Endodermal cell (in vitro differentiated cells): ENCODE data around the gene DSG3.

DNA sequence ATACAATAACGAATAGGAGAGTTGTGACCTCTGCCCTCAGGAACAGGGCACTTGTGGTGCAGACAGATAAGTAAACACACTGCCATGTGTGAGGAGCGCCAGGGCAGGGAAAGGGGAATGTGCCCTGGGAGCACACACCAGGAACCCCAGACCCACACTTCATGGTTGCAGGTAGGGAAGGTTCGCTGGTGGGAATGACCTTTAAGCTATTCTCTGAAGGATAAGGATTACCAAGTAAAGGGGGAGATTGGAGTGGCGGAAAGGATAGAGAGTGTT, 42.2 kb upstream of the DSC1 start:
- PRO-cap, result no peak

DNA sequence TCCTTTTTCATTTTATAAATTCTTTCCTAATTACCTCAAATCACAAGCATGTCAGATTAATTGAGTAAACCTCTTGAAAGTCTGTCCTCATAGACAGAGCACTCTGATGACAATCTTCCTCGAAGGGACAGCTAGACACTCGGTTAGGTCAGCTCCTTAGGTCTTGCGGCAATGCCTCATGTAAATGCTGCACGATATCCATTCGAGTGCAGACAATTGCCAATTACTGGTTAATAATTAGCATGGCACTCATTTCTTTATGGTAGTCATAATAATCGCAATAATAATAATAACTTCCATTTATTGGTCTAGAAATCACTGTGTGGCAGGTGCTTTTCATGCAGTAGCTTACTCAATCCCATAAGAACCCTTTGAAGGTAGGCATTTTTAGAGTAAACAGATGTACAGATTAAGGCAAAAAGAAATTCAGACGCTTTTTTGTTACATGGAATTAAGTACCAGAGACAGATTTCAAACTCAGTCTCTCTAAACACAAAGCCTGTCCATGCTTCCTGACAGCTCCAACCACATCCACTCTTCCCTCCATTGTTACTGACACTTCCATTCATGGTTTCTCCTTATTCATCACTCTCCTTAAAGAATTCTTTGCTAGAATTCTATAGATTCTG, 44.8 kb upstream of the DSC1 start:
- PRO-cap, result no peak

DNA sequence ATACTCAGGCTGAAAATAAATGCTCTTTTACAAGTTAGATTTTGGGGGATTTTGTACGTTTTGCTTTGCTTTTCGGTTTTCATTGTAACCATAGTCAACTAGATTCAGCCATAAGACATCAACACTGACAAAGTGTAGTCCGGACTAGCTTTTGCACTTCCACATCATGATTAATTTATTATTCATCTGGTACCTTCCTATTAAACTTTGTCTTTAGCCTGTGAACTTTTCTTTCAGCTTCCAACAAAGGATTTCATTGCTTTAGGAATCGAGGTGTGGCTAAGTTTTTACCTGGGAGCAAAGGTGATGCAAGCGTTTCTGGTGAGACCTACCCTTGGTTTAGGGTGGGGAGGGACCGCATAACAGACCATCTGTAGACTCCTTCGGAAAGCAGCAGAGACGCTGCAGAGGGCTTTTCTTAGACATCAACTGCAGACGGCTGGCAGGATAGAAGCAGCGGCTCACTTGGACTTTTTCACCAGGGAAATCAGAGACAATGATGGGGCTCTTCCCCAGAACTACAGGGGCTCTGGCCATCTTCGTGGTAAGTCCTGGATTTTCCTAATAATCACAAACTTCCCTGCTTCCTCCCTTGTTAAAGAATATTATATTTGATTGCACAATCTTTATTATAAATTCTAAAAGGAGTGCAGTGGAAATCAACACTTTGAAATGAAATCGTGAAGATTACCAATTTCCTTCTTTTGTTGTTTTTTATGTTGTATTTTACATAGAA, at the start of gene DSG3:
Gene DSG3 (plus strand): TSS at position 360 of the 736 bp plus-strand sequence.
- PRO-cap, result no peak

DNA sequence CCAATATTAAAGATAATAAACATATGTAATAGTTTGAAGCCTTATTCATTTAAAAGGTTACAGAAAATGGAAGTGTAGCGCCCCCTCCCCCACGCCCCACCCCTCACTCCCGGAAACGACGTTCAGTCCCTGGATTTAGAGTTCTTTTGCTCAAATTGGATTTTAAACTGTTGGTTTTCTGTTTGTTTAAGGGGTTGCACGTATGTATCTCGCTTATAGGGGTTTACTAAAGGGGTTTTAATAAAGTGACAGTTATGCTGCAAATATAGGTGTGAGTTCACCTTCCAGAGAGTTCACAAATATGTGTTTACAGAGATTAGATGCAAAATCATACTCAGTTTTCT, 904 bp downstream of the DSG2 start:
- PRO-cap, result no peak

GRCh38 chr18:31513348-31514295, 15.6 kb downstream of the DSG2 start:
- PRO-cap, result no peak

DNA sequence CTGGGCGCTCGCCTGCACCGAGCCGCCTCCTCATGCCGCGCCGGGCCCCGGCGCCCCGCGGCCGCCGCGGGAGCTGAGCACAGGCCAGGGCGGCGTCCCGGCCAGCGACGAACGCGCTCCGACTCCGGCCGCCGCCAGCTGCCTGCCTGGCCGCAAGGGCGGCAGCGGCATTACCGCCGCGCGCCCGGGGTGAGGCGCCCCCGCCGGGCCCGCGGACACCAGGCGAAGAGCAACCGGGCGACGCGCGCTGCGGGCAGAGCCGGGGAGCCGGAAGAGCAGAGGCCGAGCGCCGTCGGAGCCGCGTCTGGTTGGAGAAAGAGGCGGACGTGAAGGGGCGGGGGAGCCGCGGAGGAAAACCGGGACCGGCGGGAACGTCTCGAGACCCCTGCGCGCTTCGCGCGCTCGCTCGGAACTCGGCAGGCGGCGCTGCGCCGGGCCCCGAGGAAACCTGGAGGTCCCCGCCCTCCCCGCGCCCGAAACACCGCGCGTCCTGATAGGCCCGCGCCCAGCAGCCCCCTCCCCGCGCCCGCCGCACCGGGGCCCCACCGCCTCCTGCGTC, 752 bp upstream of the B4GALT6 start:
- PRO-cap, result bidirectional peak, plus-strand start at position 256 of the sequence, minus-strand start at position 160 of the sequence; bidirectional peak, plus-strand start at position 292 of the sequence, minus-strand start at position 310 of the sequence; bidirectional peak, plus-strand start outside the sequence, minus-strand start at position 415 of the sequence

GRCh38 chr18:31941903-31942259, 1.0 kb downstream of the TRAPPC8 start:
- PRO-cap, result no peak

- PRO-cap, result no peak
These were observed 142 bp upstream of the TRAPPC8 start for GRCh38 chr18:31943215-31943325.

- PRO-cap, result bidirectional peak, plus-strand start at chr18:31943380, minus-strand start at chr18:31943128; bidirectional peak, plus-strand start at chr18:31943844, minus-strand start at chr18:31943826
These were observed 582 bp upstream of the TRAPPC8 start for GRCh38 chr18:31943326-31944093.

GRCh38 chr18:32286890-32288229, 97.5 kb downstream of the MEP1B start:
- PRO-cap, result no peak

- PRO-cap, result no peak
These were observed 119.8 kb downstream of the GAREM1 start for GRCh38 chr18:32350877-32351264.

GRCh38 chr18:32378596-32379276, 91.9 kb downstream of the GAREM1 start:
- PRO-cap, result no peak

- PRO-cap, result unidirectional peak, plus-strand start at chr18:32769667
These were observed 3.4 kb downstream of the KLHL14 start for GRCh38 chr18:32769263-32769888.

- PRO-cap, result no peak
These were observed 3.7 kb upstream of the KLHL14 start for GRCh38 chr18:32776480-32776996.

DNA sequence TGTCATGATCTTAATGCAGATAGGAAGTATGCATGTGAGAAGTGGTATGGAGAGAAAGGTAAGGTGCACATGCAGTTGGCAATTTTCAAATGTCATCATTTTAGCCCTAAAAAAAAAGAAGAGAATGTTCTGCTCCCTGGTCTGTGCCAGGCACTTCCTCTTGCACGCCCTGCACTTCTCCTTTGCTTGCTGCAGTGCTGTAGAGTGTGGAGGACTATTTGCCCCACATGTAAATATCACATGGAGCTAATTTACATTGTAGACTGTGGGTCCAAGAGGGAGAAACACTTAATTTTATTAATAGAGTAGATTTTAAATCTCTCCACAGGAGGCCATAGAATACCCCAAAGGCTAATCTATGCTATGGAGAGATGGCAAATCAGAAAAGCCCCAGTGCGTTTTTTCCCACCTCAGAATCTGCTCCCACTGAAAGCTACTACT, 137.0 kb upstream of the KLHL14 start:
- PRO-cap, result no peak

DNA sequence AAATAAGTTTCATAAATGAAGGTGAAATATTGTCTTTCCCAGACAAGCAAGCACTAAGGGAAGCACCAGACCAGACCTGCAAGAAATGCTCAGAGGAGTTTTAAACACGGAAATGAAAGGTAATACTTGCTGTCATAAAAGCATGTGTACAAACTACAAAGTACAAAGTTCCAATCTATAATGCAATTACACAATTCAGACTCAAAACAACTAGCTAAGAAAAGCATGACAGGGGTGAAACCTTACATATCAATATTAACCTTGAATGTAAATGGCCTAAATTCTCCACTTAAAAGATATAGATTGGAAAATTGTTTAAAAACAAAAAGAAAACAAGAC, 45.0 kb upstream of the ASXL3 start:
- PRO-cap, result no peak

DNA sequence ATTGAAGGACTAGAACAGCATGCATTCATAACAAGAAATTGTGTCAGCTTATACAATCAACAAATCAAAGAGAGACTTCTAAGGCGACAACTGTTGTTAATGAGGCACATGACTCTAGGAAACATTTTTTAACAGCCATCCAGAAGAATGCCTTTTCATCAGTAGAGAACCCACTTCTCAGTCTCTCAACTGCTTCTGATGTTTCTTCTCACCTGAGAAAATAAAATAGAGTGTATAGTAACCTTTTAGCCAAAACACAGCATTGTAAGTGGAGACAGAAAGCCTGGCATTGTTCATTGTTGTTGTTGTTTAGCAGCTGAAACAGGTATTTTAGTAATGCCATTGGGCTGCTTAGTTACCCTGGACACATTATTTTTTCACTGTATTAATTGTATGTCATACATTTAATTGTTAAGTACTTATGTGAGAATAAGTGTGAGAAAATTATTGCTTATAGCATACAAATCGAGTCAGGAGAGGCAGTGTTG, 45.0 kb upstream of the NOL4 start:
- PRO-cap, result no peak

GRCh38 chr18:34330410-34330711, 105.6 kb upstream of the NOL4 start:
- PRO-cap, result no peak

GRCh38 chr18:34807310-34807888, 97.3 kb downstream of the DTNA start:
- PRO-cap, result bidirectional peak, plus-strand start at chr18:34807660, minus-strand start at chr18:34807489

- PRO-cap, result no peak
These were observed 160.4 kb upstream of the MAPRE2 start for GRCh38 chr18:34880858-34881179.